Karpas-422 (cell line): ENCODE measurements around a stretch of chr17.

- PRO-cap = no peak
- RAMPAGE, long total RNA = no peak
Observed at GRCh38 chr17:64326479-64327067, 63.5 kb upstream of the TEX2 start.

DNA sequence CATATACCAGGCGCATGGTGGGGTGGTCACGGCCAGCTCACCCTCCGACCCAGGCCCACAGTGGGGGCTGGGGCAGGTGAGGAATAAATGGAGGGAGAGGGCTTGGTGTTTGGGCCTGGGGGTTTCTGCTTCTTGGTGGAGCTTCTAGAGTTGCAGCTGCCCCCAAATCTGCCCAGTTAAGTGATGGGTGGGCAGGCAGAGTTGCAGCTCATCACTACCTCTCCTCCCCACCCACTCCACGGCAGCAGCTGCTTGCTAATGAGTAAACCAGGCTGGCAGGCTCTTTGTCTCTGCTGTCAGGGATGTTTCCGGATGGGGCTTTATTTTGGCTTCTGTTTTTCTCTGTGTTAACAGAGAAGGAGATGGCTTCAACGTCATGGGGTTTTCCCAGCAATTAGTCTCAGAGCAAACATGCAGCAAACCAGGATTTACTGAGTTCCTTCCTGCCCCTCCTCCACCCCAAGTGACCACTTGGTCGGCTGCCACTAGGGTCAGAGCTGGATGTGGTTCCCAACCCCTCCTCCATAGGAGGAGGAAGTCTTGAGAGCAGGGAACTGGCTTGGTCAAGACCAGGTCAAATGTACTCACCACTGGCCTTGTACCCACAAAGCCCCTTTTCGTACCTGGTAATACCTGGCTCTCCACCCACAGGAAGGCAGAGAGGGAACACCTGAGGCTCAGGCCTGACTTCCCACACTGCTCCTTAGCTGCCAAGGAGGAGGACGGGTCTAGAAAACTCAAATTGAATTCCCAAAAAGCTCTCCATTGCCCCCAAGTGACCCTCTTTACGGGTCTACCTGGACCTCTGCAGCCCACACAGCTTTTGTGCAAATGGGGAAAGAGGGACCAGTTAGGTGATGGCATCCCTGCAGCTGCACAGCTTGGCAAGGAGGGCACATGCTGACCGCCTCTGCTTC lies 46.3 kb downstream of the PECAM1 start:
- PRO-cap = no peak
- RAMPAGE, long total RNA = no peak

GRCh38 chr17:64396013-64396593 lies 5.4 kb upstream of the PECAM1 start:
- PRO-cap = no peak
- RAMPAGE, long total RNA = no peak

DNA sequence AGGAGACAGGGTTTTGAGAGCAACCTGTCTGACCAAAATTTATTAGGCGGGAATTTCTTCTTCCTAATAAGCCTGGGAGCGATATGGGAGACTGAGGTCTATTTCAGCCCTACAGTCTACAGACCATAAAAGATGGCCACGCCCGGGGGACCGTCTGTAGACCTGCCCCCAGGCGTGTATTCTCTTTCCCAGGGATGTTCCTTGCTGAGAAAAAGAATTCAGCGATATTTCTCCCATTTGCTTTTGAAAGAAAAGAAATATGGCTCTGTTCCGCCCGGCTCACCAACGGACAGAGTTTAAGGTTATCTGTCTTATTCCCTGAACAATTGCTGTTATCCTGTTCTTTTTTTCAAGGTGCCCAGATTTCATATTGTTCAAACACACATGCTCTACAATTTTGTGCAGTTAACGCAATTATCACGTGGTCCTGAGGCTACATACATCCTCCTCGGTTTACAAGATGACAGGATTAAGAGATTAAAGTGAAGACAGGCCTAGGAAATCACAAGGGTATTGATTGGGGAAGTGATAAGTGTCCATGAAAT lies 4.5 kb downstream of the CEP95 start:
- PRO-cap = no peak
- RAMPAGE, long total RNA = no peak

DNA sequence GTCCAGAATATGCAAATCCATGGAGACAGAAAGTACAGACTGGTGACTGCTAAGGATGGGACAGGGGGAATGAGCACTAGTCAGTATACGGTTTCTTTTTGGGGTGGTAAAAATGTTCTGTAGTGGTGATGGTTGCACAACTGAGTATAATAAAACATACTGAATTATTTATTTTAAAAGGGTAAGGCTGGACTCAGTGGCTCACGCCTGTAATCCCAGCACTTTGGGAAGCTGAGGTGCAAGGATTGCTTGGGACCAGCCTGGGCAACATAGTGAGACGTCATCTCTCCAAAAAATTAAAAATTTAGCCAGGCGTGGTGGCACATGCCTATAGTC lies 29.2 kb downstream of the CEP95 start:
- PRO-cap = no peak
- RAMPAGE, long total RNA = no peak

GRCh38 chr17:64619949-64620792 lies 41.9 kb downstream of the SMURF2 start:
- PRO-cap = no peak
- RAMPAGE, long total RNA = no peak

GRCh38 chr17:64641293-64641881 lies 20.7 kb downstream of the SMURF2 start:
- PRO-cap = no peak
- RAMPAGE, long total RNA = no peak

DNA sequence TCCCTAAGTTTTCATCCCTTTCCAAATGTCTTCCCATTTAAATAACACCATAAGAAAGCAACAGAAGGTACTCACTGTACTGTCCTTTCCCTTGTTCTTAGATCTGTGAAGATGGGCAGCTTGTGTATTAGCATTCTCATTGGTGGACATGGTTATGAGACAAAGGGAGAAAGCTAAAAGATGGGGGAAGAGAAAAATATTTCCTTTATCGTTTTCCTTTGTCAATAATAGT lies 96.3 kb upstream of the SMURF2 start:
- PRO-cap = no peak
- RAMPAGE, long total RNA = no peak

DNA sequence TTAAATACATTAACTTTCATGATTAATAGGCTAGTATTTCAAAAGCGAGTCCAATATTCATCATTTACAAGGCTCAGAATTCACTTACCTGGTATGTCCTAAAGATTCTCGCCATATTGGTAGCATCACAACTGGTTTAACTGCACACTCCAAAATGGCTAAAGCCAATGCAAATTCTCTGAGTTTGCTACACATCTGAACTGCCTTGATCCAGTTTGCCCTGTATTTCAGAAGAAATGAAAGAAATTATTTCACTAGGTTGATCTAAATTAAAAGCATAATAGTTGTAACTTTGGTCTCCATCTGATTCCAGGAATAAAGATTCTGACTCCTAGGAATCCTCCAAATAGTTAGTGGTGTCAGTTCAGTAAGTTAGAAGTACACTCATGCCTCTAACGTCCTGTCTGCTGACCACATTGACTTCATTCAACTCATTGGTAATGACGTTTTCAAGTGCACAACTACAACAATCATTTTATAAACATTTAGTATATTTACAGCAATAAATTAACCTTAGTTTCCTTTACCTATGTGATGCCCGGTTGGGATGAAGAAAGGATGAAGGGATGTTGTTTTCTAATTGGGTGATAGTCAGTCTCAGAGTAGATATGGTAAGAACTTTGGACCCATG lies 99.8 kb upstream of the SMURF2 start:
- PRO-cap = no peak
- RAMPAGE, long total RNA = no peak

- PRO-cap = unidirectional peak, plus-strand start at chr17:64998674
- RAMPAGE, long total RNA = no peak
Observed at GRCh38 chr17:64998459-64998795, 58.1 kb downstream of the GNA13 start.

- PRO-cap = no peak
- RAMPAGE, long total RNA = no peak
Observed at GRCh38 chr17:65029185-65029500, 27.4 kb downstream of the GNA13 start.

GRCh38 chr17:65047729-65048944 lies 8.4 kb downstream of the GNA13 start:
- PRO-cap = no peak
- RAMPAGE, long total RNA = no peak

DNA sequence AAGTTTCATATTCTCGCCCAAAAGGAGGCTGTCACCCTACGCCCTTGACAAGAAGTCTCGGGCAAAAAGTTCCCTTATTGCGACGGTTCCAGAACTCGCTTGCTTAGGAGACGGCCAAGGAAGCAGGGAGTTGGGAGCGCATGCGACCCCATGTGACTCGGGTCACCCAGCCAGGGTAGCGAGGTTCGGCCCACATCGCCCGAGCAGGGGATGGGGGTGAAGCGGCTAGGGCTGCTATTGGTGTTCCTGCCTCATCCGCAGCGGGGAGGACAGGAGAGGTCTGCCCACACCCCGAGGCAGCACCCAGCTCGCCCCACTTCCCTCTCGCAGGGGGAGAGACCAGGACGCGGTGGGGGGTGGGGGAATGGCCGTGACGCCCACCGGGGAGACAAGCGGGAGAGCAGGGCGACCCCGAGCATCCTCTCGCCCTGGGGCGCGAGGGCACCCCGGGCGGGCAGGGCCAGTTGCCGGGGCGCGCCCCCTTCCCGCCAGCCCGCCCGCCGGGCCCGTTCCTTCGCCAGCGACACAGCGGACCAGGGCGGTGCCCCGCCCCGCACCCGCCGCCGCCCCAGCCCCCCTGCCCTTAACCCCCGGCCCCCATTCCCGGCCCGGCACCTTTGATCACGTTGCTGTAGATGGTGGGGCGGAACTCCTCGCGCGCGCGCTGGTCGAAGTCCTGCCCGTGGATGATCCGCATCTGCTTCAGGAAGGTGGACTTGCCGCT lies 682 bp downstream of the GNA13 start:
- PRO-cap = no peak
- RAMPAGE, long total RNA = no peak

DNA sequence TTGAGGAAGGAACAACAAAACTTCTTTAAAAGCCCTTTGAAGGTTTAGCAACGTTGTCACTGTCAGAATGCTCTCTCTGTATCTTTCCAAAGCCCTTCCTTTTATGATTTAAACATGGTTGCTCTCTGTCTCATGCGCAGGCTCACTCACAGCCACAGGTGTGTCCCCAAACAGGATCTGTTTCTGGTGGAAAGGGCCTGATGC lies 9.4 kb upstream of the GNA13 start:
- PRO-cap = no peak
- RAMPAGE, long total RNA = no peak

GRCh38 chr17:65183647-65183975 lies 46.4 kb downstream of the RGS9 start:
- PRO-cap = no peak
- RAMPAGE, long total RNA = no peak

GRCh38 chr17:65547015-65547891 lies 14.2 kb downstream of the AXIN2 start:
- PRO-cap = no peak
- RAMPAGE, long total RNA = no peak

GRCh38 chr17:65560103-65560662 lies 1.3 kb downstream of the AXIN2 start:
- PRO-cap = no peak
- RAMPAGE, long total RNA = no peak

- PRO-cap = no peak
- RAMPAGE, long total RNA = no peak
Observed at GRCh38 chr17:65712406-65712876, 151.0 kb upstream of the AXIN2 start.

DNA sequence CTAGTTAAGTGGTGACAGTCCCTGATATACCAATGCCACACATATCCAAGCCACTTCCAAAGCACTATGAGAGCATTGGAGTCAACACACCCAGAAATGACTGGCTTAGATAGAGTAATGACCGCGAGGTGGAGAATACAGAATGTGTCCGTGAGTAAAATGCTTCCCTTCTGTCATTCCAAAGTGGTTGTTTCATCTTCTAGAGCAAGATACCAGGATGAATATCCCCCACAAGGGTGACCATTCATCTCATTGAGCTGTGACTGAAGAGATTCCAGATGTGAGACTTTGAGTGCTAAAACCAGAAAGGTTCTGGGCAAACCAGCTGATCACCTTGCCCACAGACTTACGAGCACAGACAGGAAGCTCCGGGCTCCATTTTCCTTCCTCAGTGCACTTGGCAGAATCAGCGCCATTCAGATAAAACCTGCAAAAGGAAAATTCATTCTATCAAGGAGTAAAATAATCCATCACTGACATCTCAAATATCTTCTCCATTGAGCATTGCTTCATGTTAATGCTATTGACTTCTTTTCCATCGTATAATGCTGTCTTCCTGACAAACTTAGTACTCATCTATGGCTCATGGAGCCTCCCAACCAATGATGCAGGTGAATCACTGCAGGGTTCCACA lies 5.8 kb downstream of the APOH start:
- PRO-cap = no peak
- RAMPAGE, long total RNA = no peak

DNA sequence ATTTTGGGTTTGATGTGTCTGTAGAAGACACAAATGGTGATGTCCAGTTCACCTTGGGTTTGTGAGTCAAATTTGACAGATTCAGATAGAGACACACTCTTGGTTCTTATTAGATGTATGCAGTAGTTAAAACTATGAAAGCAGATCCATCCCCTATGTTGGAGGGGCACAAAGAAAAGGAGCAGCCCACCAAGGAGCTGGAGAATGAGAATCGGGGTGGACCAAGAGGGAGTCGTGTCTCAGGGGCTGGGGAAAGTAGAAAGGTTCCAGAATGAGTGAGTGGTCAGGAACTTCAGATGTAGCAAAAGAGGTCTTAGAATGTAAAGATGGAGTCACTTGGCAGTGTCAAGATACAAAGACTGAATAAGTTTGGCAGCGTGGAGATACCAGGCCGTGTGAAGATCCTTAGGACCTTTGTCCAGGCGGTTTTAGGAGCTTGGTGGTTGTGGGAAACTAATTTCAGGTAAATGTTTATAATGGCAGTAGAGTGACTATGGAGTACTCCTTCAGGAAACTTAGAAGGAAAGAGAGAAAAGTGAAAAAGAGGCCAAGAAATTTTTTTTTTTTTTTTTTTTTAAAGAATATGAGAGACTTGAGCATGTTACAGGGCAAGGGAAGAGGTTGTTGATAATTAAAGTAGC lies 99.6 kb downstream of the PRKCA start:
- PRO-cap = no peak
- RAMPAGE, long total RNA = no peak